Melanocyte of skin (primary cell): ENCODE measurements around a stretch of chr6.

DNA sequence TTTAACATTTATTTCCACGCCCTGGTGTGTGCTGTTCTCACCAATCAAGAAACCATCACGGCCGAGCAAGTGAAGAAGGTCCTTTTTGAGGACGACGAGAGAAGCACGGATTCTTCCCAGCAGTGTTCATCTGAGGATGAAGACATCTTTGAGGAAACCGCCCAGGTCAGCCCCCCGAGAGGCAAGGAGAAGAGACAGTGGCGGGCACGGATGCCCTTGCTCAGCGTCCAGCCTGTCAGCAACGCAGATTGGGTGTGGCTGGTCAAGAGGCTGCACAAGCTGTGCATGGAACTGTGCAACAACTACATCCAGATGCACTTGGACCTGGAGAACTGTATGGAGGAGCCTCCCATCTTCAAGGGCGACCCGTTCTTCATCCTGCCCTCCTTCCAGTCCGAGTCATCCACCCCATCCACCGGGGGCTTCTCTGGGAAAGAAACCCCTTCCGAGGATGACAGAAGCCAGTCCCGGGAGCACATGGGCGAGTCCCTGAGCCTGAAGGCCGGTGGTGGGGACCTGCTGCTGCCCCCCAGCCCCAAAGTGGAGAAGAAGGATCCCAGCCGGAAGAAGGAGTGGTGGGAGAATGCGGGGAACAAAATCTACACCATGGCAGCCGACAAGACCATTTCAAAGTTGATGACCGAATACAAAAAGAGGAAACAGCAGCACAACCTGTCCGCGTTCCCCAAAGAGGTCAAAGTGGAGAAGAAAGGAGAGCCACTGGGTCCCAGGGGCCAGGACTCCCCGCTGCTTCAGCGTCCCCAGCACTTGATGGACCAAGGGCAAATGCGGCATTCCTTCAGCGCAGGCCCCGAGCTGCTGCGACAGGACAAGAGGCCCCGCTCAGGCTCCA is 43.2 kb upstream of the SMIM28 start:
- CAGE, long polyA plus RNA, 2 experiments, result no peak in any of the 2 experiments

- CAGE, long polyA plus RNA, 2 experiments, result no peak in any of the 2 experiments
Measured at GRCh38 chr6:138421527-138422152, 17.6 kb downstream of the HEBP2 start.

- CAGE, long polyA plus RNA, 2 experiments, result no peak in any of the 2 experiments
Measured at GRCh38 chr6:138485851-138486309, 13.4 kb downstream of the NHSL1 start.

- CAGE, long polyA plus RNA, 2 experiments, result no peak in any of the 2 experiments
Measured at GRCh38 chr6:138540354-138540947, 41.2 kb upstream of the NHSL1 start.

- CAGE, long polyA plus RNA, 2 experiments, result no peak in any of the 2 experiments
Measured at GRCh38 chr6:138692082-138692727, 81.4 kb upstream of the CCDC28A start.

- CAGE, long polyA plus RNA, 2 experiments, result no peak in any of the 2 experiments
Measured at GRCh38 chr6:138693408-138694150, 80.0 kb upstream of the CCDC28A start.

- CAGE, long polyA plus RNA, 2 experiments, result no peak in any of the 2 experiments
Measured at GRCh38 chr6:138724132-138724339, 49.5 kb upstream of the CCDC28A start.

DNA sequence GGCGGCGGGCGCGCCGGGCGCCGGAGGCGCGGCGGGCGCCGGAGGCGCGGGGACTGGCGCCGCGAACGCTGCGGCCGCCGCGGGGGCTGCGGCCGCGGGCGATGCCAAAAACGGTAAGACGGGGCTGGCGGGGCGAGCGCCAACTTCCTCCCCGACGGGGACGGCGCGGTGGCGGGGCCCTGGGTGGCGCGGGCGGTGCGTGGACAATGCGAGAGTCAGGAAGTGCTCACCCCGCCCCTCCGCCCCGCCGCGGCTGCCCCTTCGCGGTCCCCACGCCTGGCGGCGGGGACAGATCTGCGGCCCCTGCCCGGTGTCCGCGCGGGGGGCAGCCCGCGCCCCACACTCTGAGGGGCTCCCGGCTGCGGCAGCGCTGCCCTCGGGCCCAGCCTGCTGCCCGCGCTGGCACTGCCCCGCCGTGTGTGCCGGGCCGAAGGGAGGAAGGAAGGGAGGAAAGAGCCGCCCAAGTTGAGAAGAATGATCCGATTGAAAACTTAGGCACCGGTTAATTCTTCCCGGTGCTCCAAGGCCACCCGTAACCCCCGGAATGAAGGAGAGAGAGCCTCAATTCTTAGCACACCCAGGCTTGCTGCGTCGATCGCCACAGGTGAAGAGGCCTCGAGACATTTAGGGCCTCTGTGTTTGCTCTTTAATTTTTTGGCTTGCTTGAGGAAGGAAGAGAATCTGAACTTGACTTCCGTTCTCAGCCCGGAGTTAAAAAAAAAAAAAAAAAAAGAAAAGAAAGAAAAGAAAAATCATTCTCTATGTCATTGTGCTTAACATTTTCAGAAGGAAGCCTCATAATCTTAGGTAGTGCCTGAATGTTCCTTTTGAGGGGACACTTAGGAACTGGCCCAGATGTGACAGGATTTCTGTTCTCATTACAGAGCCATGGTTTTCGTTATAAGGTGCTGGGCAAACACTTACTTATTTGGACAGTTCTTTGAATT is 948 bp downstream of the HECA start:
- CAGE, long polyA plus RNA, 2 experiments, result no peak in any of the 2 experiments

- CAGE, long polyA plus RNA, 2 experiments, result no peak in any of the 2 experiments
Measured at GRCh38 chr6:139157638-139158122, 22.8 kb downstream of the HECA start.

DNA sequence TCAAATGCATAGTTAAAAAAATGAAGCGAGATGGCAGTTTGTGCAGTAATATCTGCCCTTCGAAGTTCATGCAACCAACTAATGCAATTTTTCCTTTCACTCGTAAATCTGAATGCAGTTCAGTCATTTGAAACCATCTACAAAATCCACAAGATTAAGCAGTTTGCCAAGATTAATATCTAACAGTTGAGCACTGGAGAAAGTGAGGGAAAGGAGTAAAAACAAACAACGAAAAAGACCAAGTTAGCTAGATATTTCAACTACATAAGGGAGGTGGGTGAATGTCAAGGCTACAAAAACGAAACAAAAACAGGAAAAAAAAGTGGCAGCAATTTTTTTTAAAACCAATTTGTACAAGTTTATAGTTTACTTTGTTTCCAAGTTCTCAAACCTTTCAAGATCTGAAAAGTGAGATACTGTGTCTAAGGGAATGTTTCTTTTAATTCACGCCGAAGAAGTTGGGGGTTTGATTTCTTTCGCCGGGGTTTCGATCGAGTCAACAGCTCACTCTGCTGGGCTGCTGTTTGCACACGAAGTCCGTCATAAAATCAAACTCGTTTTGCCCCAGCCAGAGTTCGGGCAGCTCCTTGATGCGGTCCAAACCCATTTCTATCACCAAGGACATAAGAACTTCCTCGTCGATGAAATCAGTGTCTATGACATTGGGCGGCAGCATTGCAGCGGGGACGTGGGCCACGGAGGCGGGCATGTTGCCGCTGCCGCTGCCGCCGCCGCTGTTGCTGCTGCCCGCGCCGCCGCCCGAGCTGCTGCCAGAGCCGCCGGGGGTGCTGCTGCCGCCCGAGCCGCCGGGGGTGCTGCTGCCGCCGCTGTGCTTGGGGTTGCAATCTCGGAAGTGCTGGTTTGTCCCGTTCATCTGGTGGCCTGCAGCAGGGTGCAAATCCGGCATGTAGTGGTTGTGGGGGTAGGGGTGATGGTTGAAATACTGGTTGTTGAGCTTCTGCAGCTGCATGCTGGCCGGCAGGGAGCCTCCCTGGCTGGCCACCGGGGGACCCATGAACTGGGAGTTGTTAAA is 1.5 kb downstream of the CITED2 start:
- CAGE, long polyA plus RNA, 2 experiments, result no peak in any of the 2 experiments

DNA sequence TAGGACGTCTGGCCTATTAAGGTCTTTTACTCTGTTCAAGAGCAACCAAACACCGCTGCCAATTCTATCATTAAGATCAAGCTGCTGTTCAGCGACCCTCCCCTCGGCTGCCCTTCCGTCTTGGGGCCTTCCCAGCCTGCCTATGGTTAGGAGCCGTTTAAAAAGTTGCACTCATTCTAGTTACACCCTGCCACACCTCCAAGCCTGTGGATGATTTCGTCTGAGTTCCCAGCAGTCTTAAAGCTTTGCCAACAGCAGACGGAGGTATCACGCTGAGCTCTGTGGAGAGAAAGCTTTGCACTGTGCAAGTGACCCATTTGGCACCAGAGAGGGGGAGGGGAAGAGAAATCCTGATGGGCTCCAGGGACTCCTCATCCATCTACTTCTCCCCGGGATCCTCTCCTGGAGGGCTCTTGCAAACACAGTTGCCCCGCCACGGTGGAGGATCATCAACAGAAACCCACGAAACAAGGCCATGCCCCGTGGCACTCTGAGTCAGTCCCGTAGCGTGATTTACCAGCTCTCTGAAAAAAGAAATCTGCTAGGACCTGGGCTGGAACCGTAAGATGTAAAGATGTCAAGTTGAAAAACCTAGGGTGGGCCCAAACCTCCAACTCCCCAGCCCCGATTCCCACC is 98.8 kb upstream of the CITED2 start:
- CAGE, long polyA plus RNA, 2 experiments, result no peak in any of the 2 experiments

- CAGE, long polyA plus RNA, 2 experiments, result no peak in any of the 2 experiments
Measured at GRCh38 chr6:139474839-139475047, 100.3 kb upstream of the CITED2 start.

- CAGE, long polyA plus RNA, 2 experiments, result no peak in any of the 2 experiments
Measured at GRCh38 chr6:139943418-139943734, 568.9 kb upstream of the CITED2 start.

- CAGE, long polyA plus RNA, 2 experiments, result no peak in any of the 2 experiments
Measured at GRCh38 chr6:139981806-139982186, 607.3 kb upstream of the CITED2 start.

DNA sequence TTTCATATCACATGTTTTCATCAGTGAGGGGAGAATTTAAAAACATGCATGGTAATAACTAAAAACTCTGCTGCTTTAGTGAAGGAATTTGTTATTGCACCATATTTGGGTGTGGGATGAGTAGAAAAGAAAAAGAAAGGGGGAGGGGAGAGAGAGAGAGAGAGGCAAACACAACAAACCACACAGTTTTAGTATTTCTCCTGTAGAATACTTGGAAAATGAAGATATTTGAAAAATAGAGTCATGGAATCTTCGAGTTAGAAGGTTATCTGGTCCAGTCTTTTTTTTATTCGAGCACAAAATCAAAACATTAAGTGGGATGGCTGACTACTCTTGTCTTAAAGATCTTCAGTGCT is 687.7 kb upstream of the CITED2 start:
- CAGE, long polyA plus RNA, 2 experiments, result no peak in any of the 2 experiments

DNA sequence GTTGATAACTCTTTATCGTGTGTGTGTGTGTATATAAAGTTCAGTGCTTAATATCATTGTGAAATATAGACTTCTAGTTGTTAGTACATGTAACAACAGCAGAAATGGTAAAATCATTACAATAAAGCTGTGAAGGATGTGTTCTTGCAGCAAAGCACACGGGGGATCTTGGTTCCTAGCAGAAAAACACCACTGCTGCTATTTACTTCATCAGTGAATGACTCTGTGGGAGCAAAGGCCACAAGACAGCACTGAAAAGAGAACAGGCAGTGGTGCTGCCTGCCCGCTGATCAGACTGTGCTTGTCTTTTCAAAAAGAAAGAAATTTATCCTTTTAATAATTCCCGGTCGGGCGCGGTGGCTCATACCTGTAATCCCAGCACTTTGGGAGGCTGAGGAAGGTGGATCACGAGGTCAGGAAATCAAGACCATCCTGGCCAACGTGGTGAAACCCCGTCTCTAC is 689.9 kb upstream of the CITED2 start:
- CAGE, long polyA plus RNA, 2 experiments, result no peak in any of the 2 experiments

DNA sequence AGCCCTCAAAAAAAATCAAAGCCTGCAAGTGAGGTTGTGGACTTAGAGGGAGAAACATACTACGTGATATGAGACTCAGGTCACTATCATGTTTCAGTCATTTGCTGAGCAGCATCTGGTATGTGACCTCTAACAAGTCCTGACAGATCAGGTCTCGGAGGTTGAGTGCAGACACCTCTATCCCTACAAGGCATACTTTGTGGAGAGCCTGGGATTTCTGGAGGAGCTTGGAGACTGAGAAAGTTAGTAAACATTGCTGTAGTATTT is 1063.5 kb upstream of the CITED2 start:
- CAGE, long polyA plus RNA, 2 experiments, result no peak in any of the 2 experiments

GRCh38 chr6:140609917-140610269 is 1235.4 kb upstream of the CITED2 start:
- CAGE, long polyA plus RNA, 2 experiments, result no peak in any of the 2 experiments

DNA sequence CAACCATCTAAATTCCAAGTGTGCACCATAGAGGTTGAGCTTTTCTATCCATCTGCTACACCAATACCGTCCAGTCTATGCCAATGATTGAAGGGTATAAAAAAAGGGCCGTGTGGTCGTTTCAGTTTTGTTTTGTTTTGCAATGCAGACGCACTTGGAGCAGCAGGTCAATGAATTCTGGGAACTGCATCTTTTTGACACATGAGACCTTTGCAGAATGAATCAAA is 650.0 kb upstream of the GJE1 start:
- CAGE, long polyA plus RNA, 2 experiments, result no peak in any of the 2 experiments

GRCh38 chr6:142015456-142015859 is 117.3 kb upstream of the GJE1 start:
- CAGE, long polyA plus RNA, 2 experiments, result no peak in any of the 2 experiments